Ascending aorta (tissue), 1 donor: ENCODE results near the genes SORT1 and EPS8L3.

- PRO-cap: no peak
Observed at GRCh38 chr1:109162207-109162752, 48.4 kb downstream of the ELAPOR1 start.

DNA sequence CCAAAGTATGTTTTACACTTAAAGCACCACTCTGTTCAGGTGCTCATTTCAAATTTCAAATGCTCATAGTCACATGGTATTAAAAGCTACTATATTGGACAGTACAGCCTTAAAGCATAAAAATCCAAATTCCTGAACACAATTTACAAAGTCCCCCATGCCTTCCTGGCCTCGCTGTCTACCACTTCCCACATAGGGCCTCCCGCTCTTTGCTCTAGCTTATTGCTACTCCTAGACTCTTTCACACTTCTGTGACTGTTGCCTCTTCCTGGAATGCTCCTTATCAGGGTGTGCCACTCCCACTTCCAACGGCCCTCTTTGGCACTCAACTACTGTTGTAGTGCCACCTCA, 4.7 kb downstream of the SARS1 start:
- PRO-cap: no peak

DNA sequence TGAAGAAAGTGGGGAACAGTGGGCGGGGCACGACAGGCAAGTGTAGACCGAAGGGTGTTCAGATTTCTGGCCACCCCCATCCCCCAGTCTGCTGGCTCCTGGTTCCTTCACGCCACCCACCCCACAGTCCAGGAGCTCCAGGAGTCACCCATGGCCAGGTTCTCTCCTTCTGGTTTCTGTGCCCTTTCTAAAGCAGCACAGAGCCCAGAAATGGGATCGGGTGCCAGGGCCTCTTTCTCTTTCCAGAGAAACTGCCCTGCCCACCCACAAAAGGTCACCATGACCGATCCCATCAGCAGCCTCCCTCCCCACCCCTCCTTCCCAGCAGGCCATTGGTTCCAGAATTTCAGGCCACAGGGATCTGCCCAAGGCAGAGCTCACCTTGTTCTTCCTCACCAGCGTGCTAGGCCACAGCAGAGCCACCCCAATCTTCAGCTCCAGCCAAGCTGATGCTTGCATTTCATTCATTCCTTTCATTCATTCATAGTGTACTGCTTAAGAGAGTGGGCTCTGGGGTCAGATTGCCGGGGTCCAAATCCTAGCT, 3.1 kb upstream of the CELSR2 start:
- PRO-cap: no peak

DNA sequence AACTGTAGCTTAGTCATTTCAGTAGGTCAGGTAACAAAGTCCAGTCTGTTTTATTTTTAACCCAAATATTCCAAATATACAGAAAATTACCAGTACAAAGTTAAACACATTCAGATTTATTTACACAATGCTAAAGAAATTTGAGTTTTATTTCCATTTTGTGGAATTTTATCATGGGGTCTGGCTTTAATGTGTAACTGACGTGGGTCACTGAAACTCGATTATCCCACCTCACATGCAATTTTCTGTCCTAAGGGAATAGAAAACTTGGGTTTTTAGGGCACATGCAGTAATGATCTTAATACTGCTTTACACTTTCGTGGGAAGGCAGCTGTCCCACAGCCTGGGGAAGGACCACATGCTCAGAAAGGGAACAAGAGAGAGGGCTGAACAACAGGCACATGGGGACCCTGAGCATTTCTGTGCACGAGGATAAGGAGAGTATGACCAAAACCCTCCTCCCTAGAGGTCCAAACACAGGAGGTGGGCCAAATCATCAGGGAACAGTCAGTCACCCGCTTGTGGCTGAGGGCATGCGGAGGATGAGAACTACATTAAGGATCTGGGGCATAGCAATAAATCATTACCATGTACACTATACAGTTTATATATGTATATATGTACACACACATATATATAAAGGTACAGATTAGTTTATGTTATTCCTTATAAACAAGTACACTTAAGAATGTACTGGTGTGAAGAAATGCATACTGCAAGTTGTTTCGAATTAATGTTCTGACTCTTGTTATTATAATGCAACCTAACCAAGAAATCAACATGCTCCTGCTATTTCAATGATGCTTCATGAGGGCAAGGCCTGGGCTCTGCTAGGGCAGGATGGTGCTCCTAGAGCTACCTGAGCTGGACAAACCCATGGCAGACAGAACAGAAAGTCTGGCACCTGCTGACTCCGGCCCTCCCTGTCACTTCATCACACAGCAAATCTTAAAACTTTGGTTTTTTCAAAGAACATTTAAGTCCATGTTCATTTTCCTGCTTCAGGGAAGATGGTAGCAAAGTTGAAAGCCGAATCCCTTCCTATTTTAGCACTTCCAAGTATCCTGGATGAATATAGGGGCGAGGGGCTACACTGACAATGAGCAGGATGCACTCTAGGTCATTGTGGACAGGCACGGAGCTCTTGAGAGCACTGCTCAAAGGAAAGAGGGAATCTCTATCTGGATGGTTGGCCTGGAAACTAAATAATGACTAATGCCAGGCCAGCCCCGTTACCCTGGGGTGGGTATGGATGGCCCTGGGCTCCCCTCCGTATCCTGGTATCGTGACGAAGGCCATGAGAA, 3.2 kb upstream of the MYBPHL start:
- PRO-cap: no peak

DNA sequence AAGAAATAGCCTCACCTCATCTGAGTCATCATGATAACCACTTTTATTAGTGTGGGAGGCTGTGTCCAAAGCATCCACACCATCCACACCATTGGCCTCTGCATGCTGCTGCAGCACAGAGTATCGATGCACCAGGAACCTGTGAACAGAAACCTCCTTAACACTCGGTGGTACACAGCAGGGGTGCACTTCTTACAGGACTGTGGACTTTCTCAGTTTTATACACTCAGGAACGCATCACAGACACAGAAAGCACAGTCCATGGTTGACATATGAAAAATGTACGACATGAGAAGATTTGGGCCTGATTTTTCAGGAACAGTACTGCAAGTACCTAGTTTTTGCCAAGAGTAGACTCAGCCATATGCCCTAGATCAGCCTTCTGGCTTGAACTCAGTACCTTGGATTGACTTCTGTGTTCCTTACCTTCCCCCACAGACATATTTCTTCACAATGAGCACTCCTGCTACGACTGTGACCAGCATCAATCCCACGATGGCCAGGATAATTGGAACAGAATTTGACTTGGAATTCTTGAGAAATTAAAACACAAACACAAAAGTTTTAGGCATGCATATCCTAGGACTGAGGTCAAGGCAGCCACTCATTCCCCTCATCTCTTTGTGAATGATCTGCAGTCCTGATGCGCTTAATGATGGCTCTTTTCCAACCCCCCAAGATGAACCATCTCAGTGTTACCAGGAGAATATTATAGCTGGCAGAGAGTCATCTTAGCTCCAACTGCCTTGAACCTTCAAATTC, 7.6 kb upstream of the MYBPHL start:
- PRO-cap: no peak

GRCh38 chr1:109347285-109348200, 40.7 kb upstream of the MYBPHL start:
- PRO-cap: no peak

- PRO-cap: no peak
Observed at GRCh38 chr1:109350416-109351171, 43.8 kb upstream of the MYBPHL start.

- PRO-cap: no peak
Observed at GRCh38 chr1:109369380-109369622, 28.4 kb downstream of the SORT1 start.

GRCh38 chr1:109389748-109390673, 7.7 kb downstream of the SORT1 start:
- PRO-cap: no peak

- PRO-cap: no peak
Observed at GRCh38 chr1:109397382-109397523, 465 bp downstream of the SORT1 start.

GRCh38 chr1:109397524-109398407, at the start of gene SORT1:
SORT1 (minus strand) TSS chr1:109397918.
- PRO-cap: bidirectional peak, plus-strand start at chr1:109398116, minus-strand start at chr1:109397893

- PRO-cap: no peak
Observed at GRCh38 chr1:109489538-109490257, 4.2 kb upstream of the CYB561D1 start.

- PRO-cap: no peak
Observed at GRCh38 chr1:109503895-109504289, 5.6 kb downstream of the AMIGO1 start.

DNA sequence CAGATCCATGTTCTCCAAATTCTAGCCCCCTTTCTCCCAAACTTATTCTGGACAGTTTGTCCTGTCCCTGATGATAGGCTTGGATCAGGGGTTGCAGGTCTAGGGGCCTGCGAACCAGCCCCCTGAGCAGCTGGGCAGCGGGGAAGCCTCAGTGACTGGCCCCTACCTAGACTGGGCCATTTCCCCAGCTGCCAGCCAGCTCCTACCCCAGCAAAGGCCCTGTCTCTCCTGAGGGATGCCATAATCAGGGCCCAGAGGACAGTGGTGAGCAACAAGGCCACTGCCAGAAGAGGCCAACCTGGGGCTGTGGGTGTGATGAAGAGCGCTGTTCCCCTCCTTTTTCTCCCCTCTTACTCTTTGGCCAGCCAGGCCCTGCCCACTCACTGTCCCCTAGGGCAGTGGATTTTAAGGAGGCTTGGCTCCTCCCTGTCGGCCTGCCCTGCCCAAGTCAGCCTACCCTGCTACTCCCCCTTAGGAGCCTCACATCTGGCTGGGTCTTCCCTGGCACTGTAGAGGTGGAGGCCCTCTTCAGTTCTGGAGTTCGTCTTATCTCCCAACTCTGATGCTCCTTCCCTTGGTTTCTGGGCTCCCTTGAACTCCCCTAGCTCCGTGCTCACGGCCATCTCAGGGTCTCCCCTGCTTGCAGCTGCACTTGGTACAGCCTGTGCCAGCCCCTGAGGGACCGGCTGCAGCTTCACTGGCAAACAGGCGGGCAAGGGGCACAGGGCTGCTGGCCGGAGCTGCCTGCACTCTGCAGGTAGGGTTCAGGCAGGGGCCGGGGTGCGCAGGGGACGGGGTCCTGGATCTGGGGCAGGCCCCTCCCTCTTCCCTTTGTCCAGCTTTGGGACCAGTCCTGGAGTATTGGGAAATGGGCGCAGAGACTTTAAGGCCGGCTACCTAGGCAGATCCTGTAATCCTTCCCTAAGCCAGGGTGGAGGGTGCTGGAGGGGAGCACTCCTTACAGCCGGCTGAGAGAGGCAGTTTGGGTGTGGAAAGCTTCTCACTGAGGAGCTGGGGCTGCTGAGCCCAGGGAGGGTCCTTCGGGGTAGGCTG, 4.0 kb downstream of the AMPD2 start:
- PRO-cap: no peak

- PRO-cap: no peak
Observed at GRCh38 chr1:109627038-109627690, 7.5 kb downstream of the AMPD2 start.

GRCh38 chr1:109628494-109628937, 8.9 kb downstream of the AMPD2 start:
- PRO-cap: no peak

DNA sequence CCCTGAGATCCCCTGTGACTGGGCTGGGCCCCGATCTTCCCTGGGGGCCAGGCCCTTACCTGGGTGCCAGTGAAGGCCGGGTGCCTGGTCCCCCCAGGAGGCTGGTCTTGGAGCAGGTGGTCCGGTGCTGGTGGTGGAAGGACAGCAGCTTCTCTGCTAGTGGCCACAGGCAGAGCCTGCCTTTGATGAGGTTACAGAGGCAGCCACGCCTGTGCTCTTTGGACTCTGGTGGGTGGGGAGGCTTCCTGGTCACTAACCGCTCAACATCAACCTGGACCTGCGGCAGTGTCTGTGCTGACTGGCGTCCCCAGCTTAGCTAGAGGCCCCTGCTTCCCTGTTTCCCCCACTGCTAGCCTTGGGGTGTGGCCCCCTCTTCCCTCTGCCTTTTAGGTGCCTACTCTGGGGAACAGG, at the start of gene EPS8L3:
TSS of gene EPS8L3 (minus strand) at position 161 of the 411 bp plus-strand sequence.
- PRO-cap: no peak

GRCh38 chr1:109793722-109794270, 30.1 kb upstream of the EPS8L3 start:
- PRO-cap: no peak

DNA sequence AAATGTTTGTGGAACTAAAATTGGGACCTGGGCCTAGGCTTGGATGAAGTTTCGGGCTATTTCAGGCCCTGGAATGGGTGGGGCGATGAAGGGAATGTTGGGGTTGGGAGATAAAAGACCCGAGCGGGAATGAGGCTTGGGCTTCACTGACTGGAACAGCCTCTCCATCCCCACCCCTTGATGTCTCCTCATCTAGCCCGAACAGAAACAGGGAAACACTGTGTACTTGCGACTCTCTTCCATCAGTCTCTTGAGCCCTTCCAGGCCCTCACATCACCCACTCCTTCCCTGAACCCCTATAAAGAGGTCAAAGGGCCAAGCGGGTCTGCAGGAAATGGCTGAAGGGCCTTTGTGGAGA, 7.2 kb upstream of the AHCYL1 start:
- PRO-cap: no peak

GRCh38 chr1:109983951-109984446, 566 bp upstream of the AHCYL1 start:
- PRO-cap: no peak